Temporal lobe (tissue), 2 donors: ENCODE measurements around a stretch of chr4.

- RAMPAGE, long total RNA, result no peak
These were observed 28.8 kb downstream of the ZNF827 start for GRCh38 chr4:145909703-145910326.

- RAMPAGE, long total RNA, result no peak
These were observed 897 bp downstream of the SLC10A7 start for GRCh38 chr4:146520823-146521263.

GRCh38 chr4:147542019-147542908, 61.4 kb downstream of the EDNRA start:
- RAMPAGE, long total RNA, result no peak

DNA sequence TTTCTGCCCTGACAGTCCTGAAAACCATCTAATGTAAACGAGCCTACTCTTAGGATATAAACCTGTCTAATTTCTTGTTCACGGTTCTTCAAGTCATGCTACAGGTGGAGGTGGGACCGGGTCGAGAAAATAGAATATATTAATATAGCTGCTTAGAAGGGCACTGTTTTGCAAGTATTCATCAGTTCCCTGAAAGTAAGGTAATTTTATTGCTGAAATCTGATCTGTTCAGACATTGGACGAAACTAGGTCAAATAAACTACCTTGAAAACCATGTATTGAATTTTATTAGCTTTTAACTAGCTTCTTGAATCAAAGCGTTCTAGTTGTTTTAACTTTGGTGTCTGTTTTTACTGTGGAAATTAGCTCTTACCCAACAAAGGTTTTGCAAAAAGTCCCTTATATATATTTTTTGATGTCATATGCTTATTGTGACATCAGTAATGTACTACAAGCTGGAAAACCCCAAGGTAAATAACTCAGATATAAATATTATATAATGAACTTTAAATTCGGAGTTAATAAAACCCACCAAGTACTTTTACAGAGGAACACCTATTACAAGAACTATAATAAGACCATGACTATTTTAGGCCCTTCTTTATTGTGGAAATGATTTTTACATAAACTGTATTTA, 1.1 kb downstream of the TMEM184C start:
- RAMPAGE, long total RNA, result no peak

GRCh38 chr4:147744146-147744824, 12.4 kb downstream of the ARHGAP10 start:
- RAMPAGE, long total RNA, result no peak

- RAMPAGE, long total RNA, result no peak
These were observed 24.6 kb downstream of the ARHGAP10 start for GRCh38 chr4:147756322-147757092.

DNA sequence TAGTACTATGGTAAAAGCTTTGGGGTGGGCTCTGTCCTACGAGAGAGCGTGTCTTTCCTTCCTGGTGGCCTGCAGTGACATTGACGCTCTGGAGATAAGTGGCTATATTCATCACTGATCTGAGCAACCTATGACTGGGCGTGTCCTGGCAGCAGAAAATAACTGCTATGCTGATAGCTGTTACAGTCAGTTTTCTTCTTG, 44.9 kb downstream of the ARHGAP10 start:
- RAMPAGE, long total RNA, result no peak

- RAMPAGE, long total RNA, result no peak
These were observed 97.7 kb downstream of the ARHGAP10 start for GRCh38 chr4:147829389-147830115.

DNA sequence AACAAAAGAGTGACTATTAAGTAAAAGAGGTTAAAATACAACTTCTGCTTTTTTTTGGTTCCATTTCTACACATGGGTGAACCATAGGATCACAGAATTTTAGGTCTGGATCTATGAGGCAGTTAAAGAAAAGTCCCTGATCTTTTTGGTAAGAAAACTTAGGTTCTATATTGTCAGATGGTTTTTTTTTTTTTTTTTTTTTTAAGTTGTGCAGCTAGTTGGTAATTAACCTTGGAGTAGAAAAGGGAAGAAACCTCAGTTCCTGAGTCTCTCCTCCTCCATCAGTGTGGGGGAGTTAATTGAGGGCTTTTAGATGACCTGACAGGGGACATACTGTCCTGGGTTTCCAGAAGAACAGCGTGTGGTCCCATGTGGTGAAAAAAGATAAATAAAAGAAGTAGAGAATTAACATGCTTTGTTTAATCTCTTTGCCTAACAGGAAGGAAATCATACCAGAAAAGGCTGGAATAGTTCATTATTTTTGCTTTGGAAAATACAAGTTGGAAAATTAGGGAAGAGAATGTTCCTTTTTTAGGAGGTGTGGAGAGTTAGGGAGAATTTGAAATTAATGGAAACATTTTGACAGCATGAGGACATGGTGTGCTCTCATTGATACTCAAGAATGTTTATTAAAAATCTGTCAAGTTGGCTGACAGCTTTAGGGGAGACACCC, 123.8 kb downstream of the ARHGAP10 start:
- RAMPAGE, long total RNA, result no peak

DNA sequence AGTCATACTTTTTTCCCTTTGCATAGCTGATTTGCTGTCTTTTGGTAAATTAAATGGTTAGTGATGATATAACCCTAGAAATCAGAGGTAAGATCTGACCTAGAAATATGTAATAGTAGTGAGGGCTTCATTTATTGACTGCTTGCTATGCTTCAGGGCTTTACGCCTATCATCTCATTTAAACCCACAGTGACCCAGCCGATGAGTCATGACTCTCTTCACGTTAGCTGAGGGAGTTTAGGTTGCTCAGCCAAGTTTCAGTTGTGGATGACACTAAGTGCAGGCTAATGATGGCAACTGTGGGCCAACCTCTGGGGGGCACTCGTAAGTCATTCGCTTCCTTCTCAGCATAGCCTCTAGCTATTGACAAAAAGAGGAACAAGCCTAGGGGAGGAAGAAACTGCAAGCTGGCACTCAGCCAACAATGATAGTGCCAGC, 324.9 kb downstream of the ARHGAP10 start:
- RAMPAGE, long total RNA, result no peak

DNA sequence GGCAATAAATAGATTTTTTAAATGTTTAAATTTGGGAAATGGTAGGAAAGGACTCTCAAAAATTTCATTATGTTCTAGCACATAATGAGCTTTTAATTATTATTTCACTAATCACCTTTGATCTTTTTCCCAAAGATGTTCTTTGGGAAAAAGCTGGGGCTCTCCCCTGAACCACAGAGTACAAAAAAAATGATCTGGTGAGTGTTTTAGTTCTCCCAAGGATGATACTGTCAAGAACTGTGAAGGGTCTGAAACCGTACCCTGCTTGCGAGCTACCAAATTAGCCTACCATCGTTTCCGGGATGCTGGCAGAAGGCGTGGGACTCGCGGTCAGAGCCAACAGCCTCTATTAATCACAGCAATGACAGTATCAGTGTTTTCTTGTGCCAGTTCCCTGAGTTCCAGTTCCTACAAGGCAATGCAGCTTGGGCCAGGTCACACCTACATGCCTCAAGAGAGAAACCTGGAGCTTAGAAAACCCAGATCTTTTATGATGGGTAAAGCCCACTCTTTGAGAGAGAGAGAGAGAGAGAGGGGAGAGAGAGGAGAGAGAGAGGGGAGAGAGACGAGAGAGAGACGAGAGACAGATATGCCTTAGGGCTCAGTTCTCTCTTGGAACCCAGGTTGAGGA, 327.7 kb downstream of the ARHGAP10 start:
- RAMPAGE, long total RNA, result no peak

GRCh38 chr4:148434081-148434577, 8.1 kb downstream of the NR3C2 start:
- RAMPAGE, long total RNA, result no peak

GRCh38 chr4:148439301-148439589, 3.0 kb downstream of the NR3C2 start:
- RAMPAGE, long total RNA, result no peak

DNA sequence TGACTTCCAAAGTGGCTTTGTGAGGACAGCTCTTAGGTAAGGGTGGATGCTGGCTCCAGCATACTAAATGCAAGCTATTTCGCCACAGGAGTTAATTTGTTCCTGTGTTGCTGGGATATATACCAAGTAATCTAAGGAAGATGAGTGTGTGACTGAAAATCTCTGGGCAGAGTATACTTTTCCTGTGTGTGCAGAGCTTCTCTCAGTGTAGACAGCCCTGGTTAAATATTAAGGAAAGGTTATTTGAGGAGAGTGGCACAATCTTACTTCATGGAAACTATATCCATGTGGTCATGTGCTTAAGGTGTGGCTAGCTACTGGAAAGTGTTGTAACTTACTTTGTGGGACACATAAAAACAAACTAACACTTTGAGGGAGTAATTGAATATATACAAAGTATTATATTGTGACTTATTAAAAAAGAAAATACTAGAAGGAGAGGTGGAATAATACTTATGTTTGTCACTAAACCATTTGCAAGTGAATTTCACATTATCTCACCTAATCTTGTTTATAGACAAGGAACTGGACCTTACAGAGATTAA, 408.1 kb upstream of the NR3C2 start:
- RAMPAGE, long total RNA, result no peak

DNA sequence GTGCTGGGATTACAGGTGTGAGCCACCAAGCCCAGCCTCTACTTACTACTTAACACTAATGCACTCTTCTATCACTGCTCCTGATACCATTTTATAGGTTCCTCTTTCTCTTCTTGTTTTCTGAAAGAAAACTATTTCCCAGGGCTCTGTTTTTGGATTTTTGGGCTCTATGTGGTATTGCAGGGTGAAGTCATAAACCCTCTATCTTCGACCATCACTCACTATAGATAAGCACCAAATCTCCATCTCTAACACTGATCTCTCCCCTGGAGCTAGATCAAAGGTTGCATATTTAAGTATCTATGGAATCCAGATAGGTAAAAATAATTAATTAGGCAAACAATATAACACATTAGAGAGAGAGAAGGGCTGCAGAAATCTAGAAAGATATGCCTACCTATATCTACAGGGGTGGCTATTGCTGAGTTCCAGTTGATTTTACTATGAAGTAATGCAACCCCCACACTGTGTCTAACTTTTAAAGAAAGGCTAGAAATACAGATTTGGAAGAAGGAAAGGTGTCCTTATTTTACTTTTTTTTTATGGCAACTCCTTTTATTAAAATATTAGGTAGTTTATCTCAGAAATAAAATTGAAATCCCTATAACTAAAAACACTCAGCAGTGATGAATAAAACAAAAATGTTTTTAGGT, 206.1 kb upstream of the MAB21L2 start:
- RAMPAGE, long total RNA, result no peak

DNA sequence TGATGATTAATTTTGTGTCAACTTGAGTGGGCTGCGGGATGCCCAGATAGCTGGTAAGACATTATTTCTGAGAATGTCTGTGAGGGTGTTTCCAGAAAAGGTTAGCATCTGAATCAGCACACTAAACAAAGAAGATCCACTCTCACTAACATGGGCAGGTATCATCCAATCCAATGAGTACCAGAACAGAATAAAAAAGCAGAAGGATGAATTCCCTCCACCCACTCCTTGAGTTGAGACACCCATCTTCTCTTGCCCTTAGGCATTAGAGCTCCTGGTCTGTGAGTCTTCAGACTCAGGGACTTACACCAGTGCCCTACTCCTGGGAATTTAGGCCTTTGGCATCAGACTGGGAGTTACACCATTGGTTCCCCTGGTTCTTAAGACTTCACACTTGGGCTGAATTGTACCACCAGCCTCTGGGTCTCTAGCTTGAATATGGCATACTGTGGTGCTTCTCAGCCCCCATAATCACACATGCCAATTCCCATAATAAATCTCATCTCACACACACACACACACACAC, 185.9 kb upstream of the MAB21L2 start:
- RAMPAGE, long total RNA, result no peak

DNA sequence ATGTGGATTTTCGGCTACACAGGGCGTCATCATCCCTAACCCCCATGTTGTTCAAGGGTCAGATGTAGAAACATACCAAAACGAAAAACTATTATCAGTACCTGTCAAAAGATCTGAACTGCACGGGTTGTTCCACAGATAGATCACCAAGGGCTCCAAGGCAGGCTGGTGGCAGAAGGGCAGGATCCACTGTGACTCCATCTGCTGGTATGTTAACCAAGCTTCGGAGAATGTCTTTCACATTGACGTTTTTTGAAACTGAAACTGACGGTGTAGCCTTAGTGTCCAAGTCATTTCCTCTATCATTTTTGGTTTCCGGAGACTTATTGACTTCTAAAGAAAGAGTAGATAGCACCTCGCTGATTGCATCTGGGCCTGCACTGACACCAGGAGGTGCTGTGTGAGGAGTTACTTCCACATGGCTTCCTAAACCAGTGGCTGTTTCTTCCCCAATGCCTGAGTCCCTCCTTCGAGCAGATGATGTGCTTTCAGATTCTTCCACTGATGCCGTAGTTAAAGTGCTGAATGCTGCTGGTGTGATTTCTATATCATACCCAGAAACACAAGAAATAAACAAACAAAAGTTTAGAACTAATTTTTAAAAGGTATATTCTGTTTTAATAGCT, 186.9 kb downstream of the LRBA start:
- RAMPAGE, long total RNA, result no peak

DNA sequence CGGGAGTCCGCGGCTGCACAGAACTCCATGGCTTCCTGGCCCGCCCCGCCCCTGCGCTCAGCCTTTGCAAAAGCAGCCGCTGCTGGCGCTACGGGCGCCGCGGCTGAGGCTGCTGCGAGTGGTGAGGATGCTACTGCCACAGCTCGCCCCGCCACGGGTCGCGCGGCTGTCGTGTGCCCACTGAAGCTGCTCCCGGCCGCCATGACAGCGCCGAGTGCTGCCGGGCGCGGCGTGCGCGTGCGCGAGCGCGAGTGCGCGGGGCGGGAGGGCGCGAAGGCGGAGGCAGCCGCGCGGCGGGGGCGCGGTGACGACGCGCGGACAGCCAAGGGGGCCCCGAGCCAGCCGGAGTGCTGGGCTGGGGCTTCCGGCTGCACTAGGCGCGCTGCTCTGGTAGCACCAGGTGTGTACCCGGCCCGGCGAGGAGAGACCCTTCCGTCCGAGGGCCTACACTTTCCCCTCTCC, 456 bp upstream of the LRBA start:
- RAMPAGE, long total RNA, result start-site peak on the minus strand centred at position 209 of the sequence, 61 bp wide, 63 and 21 reads in 2 replicates

DNA sequence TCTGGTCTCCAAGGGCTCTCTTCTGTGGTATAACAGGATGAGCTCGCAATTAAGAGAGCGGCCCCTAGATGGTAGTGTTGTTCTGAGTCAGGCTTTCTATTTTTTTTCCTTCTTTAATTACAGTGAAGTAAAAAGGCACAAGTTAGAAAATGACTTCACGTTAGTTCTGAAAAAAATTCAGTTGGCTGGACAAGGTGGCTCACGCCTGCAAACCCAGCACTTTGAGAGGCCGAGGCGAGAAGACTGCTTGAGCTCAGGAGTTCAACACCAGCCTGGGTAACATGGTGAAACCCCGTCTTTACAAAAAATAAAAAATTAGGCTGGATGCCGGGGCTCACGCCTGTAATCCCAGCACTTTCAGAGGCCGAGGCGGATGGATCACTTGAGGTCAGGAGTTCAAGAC, 18.1 kb downstream of the RPS3A start:
- RAMPAGE, long total RNA, result no peak

- RAMPAGE, long total RNA, result no peak
These were observed 79.6 kb upstream of the PRSS48 start for GRCh38 chr4:151197184-151197899.